Hair follicular keratinocyte (primary cell): Measurements from ENCODE around the genes VOPP1 and ZNF273.

DNA sequence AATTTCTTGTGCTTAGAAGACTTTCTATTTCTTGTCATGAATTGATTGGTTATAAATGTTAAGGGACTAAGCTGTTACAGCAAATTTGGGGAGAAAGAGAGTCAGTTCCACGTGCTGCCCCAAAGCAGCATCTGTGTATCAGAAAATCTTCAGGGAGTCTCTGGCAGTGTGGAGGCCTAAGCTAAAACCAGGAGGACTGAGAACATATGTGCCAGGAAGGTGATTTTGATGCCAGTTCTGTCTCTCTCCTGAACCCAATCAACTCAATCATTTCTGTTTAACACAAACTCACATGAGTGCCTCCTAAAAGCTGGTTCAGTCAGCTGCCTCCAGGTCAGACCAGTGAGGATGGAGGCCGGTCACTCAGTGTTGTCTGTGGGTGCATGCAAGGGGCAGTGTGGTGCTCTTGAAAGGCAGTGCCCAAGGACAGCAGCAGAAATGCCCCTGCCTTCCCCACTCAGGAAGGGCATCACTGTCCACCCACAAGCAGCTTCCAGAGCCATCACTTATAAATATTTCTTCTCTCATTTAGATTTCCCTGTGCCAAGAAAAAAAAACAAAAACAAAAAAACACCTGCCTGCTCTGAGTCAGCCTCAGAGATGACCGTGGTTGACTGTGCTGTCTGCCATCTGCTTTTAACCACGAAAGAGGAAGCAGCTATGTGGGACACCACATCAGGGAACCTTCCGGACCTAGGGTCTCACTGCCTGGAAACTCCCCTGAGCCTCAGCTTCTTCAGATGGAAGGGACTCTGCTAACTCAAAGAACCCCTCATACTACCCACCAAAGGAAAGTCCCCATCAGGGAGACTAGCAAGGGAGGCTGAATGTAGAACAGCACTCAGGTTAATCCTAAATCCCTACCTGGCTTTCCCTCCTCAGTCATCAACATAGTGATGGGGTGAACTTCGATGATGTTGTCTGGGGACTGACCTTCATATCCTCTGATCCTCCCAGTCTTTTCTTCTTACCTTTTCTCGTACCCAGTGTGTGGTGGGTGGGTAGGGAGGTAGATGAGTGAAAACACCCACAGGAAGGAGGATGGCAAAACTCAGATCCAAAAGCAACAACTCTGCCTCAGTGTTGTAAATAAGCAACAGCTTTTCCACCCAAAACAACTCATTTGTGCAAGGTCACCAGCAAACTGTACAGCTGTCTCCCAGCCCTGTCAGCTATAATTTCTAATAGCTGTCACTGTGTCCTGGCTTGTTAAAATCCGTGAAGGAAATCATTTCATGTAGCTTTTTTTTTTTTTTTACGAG, 39.0 kb downstream of the VOPP1 start:
- RAMPAGE, long total RNA: no peak

DNA sequence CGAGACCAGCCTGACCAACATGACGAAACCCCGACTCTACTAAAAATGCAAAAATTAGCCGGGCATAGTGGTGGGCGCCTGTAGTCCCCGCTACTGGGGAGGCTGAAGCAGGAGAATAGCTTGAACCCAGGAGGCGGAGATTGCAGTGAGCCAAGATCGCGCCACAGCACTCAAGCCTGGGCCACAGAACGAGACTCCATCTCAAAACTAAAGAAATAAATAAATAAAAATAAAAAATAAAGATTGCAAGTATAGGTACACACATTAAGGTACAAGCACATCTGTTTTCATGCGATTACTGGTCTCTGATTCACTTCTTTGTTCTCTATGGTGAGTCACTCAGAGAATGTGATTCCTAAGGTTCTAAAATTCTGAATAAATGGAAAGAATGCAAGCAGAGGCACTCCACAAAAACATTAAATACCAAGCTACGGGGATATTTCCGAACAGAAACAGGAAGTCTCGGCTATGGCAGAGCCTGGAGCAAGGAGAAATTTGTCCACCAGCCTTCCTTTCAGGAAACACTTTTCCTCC, 1.5 kb downstream of the VOPP1 start:
- RAMPAGE, long total RNA: no peak

DNA sequence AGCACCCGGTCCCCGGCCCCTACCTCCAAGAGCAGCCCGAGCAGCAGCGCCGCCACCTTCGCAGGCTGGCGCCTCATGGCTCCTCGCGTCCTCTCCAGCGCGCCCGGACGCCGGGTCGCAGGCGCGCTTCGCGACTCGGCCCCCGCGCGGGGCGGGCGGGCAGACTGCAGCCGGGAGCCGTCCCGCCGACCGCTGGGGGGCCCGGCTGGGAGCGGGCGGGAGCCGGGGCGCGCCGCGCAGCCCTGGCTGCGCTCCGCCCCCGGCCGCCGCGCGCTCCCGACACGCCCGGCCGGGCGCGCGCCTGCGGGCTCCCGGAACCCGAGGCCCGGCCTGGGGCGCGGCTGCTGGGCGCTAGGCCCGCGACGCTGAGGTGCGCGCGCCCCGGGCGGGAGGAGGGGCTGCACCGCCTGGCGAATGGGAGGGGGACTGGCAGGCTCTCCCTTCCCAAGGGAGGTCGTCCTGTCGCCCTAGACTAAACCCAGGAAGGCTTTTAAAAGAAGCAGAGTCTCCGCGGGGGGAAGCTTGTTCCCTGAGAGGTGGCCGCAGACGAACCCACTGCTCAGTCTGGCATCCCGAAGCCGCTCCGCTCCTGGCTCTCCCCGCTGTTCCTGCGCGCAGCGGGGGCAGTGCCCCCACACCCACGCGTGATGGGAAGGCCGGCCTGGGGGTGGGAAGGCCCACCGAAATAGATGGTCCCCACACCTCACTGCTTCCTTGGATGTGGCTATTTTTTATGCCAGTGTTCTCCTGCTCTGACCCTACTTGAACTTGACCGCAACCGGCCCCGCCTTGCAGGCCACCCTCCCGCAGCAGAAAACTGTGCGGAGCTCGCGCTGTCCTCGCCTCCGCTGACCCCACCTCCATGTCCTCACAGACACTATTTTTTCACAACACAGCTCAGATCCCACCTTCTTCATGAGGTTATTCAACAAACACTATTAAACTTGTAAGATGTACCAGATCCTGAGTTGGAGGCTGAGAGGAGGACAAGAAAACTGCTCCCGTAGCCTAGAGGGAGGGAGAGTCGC, at the start of gene VOPP1:
VOPP1 (minus strand) TSS at position 255 of the 1,028 bp plus-strand sequence.
- RAMPAGE, long total RNA: no peak

DNA sequence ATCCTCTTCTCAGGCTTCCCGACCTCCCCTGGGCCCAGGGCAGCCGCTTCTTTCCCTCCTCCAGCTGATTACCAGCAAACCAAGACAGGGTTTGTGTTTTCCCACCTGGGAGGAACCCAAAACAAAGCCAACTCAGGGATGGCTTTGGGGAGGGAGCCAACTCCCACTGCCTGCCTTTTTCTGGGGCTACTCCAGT, 116.4 kb upstream of the VOPP1 start:
- RAMPAGE, long total RNA: no peak

- RAMPAGE, long total RNA: no peak
Measured at GRCh38 chr7:55694417-55695136, 122.3 kb upstream of the VOPP1 start.

DNA sequence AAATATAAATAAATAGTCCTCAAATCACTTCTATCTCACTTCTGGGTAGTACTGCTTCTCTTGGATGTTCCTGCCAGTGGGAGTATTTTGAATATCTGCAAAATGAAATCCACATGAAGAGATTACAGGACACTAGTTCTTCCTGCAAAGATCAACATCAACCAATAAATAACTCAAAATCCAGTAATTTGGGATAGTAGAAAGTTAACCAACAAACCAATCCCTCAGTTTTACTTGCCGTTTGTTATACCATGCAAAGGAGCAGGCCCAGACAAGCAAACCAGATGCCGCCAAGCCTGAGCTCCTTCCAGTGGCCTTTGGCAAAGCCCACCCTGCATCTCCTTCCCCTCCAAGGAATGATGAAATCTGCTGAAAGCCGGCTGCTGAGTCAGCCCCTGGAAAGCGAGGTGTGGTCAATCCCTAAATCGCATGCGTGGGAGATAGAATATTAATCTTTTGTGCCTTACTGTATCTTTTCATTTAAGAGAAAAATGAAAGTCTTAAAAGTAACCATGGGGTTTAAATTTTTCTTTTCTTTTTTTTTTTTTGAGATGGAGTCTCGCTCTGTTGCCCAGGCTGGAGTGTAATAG, 135.7 kb upstream of the VOPP1 start:
- RAMPAGE, long total RNA: no peak

DNA sequence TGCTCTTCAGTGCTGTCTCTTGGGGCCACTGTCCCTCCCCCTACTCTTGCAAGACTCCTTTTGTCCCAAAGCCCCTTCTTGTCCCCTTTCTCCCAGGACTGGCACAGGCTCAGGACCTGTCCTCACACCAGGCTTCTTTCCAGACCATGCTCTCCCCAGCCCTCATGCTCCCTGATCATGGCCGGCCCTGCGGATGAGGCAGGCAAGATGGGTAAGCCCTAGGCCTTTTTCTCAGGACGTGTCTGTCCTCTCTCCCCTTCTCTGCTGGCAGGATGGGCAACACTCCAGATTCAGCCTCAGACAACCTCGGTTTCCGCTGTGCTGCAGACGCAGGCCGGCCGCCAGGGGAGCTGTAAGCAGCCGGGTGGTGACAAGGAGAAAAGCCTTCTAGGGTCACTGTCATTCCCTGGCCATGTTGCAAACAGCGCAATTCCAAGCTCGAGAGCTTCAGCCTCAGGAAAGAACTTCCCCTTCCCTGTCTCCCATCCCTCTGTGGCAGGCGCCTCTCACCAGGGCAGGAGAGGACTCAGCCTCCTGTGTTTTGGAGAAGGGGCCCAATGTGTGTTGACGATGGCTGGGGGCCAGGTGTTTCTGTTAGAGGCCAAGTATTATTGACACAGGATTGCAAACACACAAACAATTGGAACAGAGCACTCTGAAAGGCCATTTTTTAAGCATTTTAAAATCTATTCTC, 13.3 kb downstream of the PHKG1 start:
- RAMPAGE, long total RNA: no peak

GRCh38 chr7:57203475-57203910, 71.3 kb upstream of the ZNF479 start:
- RAMPAGE, long total RNA: no peak

DNA sequence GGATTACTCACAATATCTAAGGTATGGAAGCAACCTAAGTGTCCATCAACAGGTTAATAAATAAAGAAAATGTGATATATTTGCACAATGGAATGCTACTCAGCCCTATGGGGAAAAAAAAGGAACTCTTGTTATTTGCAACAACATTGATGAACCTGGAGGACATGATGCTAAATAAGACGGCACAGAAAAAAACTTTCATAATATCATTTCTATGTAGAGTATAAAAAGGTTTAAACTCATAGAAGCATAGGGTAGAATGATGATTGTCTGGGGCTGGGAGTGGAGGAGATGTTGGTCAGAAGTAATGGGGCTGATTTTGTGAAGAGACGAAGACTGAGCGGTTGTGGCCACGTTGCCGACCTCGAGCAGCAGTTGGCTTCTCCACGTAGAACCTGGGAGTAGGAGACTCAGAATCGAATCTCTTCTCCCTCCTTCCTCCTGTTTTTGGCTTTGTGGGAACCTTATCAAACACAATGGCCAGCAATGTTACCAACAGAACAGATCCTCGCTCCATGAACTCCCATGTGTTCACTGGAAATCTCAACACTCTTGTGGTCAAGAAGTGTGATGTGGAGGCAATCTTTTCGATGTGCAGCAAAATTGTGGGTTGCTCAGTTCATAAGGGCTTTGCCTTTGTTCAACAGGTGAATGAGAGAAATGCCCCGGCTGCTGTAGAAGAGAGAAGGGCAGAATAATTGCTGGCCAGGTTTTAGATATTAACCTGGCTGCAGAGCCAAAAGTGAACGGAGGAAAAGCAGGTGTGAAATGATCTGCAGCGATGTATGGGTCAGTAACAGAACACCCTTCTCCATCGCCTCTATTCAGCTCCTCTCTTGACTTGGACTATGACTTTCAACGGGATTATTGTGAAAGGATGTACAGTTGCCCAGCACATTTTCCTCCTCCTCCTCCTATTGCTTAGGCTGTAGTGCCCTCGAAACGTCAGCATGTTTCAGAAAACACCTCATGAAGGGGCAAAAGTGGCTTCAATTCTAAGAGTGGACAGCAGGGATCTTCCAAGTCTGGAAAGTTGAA, 62.2 kb downstream of the ZNF680 start:
- RAMPAGE, long total RNA: no peak

- RAMPAGE, long total RNA: no peak
Measured at GRCh38 chr7:64835557-64836240, 41.5 kb downstream of the ZNF138 start.

DNA sequence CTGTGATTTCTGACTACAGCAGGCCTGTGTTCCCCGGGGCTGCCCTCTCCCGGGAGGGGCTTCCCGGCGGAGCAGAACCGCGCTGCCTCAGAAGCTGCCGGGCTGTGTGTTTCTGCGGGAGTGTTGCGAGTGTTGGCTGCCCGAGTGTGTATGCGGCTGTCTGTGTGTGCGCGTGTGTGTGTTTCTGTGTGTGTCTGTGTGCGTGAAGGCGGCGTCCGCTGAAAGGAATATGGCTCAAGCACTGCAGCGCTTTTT, 20.3 kb upstream of the ZNF273 start:
- RAMPAGE, long total RNA: no peak

DNA sequence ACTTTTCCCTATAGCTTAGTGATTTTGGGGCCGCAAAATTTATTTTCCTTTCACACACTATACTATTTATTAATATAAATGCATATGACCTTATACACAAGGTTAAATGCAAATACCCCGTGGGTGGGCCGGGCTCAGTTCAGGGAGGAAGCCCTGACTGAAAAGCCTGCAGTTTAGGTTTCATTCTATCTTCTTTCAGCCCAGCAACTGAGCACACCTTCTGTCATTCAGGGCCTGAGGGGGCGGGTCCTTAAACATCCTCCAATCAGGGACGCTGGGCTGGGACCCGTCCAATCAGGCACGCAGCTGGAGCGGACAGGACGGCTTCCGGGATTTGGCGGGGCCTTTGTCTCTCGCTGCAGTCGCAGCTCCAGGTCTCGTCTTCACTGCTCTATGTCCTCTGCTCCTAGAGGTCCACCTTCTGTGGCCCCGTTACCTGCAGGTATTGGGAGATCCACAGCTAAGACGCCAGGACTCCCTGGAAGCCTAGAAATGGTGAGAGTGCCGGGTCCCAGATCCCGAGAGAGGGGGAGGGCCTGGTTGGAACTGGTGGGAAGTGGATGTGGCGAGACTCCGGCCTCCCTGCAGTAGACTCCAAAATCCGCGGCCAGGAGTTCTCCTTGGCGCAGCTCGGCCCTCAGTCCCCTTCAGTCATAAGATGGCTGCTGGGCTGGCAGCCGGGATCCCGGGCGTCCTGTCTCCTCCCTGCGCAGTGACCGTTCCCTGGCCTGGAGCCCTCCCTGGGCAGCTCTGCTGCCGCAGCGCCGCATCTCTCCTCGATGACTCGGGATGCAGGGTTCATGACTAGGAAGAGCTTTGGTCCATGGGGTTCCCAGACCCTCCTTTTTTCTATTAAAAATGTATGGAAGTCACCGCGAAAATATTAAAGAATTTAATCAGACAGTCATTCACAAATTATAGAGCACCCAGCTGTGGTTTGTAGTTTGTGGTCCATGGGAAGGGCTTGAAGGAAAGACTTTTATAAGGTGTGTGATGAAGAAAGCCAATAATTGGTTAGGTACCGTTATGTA, at the start of gene ZNF273:
ZNF273 (plus strand) TSS at position 349 of the 1,031 bp plus-strand sequence.
- RAMPAGE, long total RNA: no peak

GRCh38 chr7:65951986-65952477, 30.0 kb downstream of the GUSB start:
- RAMPAGE, long total RNA: no peak

DNA sequence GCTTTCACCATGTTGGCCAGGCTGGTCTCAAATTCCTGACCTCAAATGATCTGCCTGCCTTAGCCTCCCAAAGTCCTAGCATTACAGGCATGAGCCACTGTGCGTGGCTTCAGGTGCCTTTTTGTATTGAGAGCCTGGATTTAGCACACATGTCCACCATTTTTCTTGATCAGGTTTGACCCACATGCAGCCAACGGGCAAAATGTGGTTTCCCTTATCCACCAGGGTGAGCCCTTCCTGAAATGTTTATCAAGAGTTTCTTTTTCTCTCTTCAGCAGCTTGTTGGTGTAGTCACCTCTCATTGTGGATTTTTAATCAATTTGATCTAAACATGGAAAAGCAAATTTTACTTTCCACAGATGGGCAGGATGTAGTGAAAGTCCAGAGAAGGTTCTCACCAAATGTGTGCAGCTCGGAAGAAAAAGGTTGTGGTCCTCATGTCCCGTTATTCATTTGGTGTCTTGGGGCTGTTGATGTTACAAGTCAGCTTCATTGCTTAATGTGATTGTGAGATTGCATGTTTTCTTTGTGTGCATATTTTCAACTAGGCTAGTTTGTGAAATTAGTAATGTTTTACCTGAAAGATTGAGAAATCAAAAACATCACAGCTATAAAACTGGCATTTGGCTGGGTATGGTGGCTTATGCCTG, 28.9 kb downstream of the GUSB start:
- RAMPAGE, long total RNA: no peak

DNA sequence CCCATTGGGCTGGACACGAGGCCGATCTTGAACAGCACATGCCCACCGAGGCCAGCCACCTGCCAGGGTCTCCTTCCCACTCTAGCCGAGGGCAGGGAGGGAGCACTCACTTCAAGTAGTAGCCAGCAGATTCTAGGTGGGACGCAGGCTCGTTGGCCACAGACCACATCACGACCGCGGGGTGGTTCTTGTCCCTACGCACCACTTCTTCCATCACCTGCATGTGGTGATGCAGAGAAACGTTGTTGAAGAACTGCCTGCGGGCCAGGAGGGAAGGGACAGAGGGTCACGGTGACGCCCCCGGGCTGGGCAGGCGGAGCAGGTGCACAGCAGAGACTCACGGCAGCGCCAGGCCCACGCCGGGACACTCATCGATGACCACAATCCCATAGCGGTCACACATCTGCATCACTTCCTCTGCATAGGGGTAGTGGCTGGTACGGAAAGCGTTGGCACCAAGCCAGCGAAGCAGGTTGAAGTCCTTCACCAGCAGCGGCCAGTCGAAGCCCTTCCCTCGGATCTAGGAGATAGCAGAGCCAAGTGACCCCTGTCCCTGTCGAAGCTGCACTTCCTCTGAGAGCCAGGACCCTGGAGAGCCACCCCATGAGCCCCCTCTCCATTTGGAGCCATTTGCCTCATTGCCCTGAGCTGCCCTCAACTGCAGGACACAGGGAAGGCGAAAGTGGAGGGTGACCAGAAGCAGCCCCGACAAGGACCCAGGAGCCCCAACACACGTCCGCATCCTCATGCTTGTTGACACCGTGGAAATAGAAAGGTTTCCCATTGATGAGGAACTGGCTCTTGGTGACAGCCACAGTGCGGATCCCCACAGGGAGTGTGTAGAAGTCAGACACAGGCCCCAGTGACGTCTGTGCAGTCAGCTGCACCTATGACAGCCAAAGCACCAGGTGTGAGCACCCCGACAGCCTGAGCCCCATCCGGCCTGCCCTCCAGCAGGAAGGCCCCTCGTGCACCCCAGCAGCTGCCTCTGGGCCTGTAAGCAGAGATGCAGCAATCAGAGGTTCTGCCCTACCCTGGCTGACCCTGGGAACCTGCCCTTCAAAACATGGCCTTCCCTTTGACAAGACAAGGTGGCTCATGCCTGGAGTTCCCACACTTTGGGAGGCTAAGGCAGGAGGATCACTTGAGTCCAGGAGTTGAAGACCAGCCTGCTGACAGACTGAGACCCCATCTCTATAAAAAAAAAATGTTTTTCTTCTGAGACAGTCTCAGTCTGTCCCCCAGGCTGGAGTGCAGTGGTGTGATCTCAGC, 7.4 kb downstream of the GUSB start:
- RAMPAGE, long total RNA: no peak

DNA sequence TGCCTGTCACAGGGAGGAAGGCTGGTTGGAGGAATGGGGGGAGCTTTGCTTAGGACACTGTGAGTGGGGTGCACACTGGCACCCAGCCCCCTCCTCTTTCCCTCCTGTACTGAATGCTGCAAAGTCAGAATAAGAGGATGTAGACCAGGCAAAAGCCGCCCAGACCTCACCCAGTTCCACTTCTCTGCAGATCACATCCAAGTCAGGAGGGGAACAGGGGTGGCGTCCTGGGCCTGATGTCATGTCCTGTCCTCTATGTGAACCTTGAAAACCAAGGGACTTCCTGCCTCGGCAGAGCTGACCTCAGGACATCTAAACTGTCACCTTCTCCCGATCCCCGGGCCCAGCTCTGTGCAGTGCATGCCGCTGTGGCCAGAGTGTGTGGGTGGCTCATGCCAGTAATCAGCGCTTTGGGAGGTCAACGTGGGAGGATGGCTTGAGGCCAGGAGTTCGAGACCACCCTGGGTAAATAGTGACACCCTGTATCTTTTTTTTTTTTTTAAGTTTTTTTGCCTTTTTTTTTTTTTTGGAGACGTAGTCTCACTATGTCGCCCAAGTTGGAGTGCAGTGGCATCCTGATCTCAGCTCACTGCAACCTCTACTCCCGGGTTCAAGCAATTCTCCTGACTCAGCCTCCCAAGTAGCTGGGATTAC, 1.2 kb downstream of the GUSB start:
- RAMPAGE, long total RNA: no peak

DNA sequence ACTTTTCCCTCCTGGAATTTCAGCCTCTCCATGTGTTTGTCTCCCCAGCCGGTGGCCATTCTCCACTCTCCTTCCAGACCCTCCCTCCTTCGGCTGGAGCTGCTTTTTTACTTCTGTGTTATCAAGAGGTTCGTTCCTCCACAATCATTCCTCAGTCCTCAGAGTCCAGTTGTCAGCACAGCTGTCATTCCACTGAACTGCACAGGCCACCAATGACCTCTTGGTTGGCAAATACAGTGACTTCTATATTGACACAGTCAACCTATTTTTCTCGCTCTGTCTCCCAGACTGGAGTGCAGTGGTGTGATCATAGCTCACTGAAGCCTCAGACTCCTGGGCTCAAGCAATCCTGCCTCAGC, 27.6 kb downstream of the CRCP start:
- RAMPAGE, long total RNA: no peak

- RAMPAGE, long total RNA: no peak
Measured at GRCh38 chr7:66333344-66333853, 128.3 kb downstream of the TPST1 start.

DNA sequence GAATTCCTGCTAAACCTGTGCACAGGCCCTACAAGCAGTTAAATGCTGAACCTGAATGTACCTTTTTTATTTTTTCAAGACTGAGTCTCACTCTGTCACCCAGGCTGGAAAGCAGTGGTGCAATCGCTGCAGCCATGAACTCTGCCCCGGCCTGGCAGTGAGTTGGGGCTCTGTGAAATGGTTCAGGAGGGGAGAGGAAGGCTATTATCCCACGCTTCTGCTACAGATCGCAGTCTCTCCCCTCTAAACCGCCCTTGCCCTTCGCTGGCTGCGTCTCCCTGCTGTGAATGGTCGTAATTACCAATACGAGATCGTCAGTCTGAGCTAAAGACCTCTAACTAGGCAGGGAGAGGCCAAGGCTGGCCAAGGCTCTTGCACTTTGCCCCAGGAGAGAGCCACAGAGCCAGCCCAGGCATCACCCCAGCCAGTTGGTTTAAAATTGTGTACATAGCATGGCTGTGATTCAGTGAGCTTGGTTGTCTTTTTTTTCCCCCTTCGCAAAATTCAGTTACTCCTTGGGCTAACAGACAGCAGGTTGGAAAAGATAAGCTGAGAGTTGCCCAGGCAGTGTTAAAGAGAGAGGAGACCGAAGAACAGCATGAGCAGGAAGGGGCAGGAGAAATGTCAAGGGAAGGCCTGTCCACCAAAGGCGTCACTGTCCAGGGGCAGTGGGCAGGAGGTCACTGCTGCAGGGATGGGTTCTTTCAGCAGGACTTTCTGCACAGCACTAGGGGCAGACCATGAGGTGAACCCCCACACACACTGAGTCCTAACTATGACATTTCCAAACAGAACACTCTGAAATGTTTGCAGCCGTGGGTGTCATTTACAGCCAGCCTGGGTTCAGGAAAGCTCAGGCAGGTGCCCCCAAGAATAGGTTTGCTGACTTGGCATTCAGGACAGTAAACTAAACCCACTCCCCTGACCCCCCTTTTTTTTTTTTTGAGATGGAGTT, 92.8 kb upstream of the KCTD7 start:
- RAMPAGE, long total RNA: no peak

GRCh38 chr7:66580375-66580819, 48.3 kb upstream of the KCTD7 start:
- RAMPAGE, long total RNA: no peak